Prostate gland (tissue), 2 donors: ENCODE measurements around a stretch of chr20.

- PRO-cap, result no peak
- RAMPAGE, long total RNA, 2 experiments, result no peak in any of the 2 experiments
Measured at GRCh38 chr20:32559834-32560304, 25.3 kb downstream of the NOL4L start.

DNA sequence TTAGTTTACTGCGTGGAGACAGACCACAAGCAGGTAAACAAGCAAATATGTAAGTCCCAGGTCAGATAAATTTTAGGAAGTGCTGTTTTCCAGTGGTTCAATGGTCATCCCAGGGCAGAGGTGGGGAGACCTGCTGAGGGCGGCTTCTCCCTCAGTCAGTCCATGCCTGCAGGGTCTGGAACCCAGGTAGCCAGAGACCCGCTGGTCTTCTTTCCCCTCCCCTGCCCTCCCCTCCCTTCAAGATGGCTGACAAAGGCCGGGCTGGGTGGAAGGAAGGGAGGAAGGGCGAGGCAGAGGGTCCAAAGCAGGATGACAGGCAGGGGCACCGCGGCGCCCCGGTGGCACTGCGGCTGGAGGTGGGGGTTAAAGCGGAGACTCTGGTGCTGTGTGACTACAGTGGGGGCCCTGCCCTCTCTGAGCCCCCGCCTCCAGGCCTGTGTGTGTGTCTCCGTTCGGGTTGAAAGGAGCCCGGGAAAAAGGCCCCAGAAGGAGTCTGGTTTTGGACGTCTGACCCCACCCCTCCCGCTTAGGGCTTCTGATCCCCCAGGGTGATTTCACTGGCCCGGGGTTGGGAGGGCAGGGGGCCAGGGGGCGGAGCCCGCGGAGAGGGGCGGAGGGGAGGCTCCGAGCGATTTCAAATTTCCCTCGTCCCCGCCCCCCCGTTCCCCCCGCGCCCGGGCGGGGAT, 432 bp upstream of the DNMT3B start:
- PRO-cap, result bidirectional peak, plus-strand start outside the sequence, minus-strand start at position 528 of the sequence
- RAMPAGE, long total RNA, 2 experiments, result no peak in any of the 2 experiments

DNA sequence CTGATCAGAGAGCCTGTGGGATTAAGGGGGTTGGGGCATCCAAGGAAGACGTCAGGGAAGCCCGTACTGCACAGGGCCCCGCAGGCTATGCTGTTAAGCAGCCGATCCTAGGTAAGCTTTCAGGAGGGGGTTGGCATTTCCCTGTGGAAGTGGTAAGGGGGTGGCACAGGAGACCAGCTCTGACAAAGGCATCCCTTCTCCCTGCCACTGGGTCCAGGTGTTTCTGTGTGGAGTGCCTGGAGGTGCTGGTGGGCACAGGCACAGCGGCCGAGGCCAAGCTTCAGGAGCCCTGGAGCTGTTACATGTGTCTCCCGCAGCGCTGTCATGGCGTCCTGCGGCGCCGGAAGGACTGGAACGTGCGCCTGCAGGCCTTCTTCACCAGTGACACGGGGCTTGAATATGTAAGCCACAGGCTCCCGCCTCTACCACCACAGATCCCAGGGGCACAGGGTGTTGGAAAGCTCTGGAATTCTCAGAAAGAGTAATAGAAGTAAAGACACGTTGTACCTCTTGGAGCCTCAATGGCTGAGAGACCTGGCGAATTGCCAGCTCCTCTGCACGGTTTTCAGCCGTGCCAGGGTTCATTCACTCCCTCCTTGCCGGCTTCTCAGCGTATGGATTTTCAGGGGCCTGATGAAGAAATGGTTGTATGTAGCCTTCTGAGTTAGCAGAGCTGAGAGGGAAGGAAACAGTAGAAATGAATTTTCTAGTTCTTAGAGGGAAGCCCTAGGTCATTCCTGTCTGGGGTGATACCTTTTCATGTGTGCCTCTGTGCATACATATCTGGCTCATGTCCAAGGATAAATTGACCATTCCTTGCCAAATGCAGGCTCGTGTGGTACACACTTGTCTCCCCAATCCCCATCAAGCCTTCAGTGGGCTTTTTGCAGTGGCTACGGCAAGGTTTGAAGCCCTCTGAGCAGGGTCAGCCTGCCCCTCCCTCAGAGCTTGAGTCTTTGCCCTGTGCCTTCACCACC, 21.2 kb upstream of the MAPRE1 start:
- PRO-cap, result no peak
- RAMPAGE, long total RNA, 2 experiments, result no peak in any of the 2 experiments

GRCh38 chr20:32851852-32852280, 6.9 kb upstream of the EFCAB8 start:
- PRO-cap, result no peak
- RAMPAGE, long total RNA, 2 experiments, result no peak in any of the 2 experiments

DNA sequence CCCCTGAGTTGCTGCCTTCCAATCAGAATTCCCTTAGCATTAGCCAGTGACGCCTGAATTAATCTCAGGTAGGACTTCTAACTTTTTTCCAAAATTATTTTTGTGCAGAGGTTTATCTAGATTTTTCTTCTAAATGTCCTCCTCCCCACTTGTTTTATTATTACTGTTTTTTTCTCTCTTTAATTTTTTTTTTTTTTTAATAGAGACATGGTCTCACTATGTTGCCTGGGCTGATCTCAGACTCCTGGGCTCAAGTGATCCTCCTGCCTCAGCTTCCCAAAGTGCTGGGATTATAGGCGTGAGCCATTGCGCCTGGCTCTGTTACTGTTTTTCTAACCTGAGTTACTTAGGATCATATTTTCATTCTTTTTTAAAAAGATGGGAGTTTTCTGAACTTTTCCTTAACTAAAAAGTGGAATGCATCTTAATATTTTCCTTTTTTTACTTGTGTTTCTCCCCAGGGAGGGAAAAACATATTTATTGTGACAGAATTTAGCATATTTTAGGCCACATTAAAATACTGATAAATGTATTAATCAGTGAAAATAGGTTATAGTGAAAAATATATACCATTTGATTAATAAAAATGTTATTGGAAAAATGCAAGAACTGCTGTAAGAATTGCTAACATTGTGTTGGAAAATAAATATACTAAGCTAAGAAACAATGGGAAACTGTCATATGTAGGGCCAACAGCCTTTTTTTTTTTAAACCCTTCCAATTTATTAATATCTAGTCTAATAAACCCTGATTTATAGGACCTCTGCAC, 1.2 kb upstream of the EFCAB8 start:
- PRO-cap, result no peak
- RAMPAGE, long total RNA, 2 experiments, result no peak in any of the 2 experiments

DNA sequence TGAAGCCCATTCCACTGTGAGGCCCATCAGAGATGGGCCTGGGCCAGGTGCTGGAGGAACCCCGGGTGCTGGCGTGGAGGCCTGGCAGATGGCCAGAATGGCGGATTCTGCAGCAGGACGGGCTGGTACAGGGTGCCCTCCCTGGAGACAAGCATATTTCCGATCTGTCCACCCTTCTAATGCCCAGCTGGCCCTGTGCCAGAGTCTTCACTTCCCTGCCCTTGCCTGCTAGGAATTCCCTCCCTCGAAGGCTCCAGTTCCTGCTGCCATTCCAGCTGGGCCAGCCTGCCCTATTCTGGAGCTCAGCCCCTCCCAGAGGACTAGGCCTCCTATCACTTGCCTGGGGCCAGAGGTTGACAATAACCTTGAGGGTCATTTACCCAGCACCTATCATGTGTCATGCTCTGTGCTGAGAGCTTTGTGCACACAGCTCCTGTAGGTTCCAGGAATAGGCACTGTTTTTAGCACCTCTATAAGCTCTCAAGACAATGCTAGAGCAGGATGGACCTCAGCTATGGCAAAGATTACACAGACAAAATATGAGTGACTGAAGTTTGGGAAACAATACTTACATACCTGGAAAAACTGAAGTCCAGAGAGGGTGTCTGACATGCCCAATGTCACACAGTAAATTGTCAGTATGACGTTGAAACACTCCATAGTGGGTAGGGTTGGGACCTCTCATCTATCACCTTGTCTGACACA, 21.4 kb downstream of the SUN5 start:
- PRO-cap, result no peak
- RAMPAGE, long total RNA, 2 experiments, result no peak in any of the 2 experiments

DNA sequence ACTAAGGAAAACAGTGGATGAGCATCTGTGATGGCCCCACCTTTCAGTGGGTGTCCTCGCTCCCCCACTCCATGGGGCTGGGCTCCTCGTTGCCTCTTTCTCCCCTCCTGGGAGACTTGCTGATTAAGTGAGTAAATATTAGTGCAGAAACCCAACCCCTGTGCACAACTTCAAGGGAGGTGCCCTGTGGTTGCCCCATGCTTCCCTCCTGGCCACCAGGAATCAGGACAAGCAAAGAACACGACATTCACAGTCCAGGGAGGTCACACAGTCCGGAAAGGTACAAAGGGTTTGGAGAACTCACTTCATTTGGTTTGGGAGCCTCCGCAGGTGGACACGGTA, 9.7 kb upstream of the BPIFB1 start:
- PRO-cap, result no peak
- RAMPAGE, long total RNA, 2 experiments, result no peak in any of the 2 experiments

DNA sequence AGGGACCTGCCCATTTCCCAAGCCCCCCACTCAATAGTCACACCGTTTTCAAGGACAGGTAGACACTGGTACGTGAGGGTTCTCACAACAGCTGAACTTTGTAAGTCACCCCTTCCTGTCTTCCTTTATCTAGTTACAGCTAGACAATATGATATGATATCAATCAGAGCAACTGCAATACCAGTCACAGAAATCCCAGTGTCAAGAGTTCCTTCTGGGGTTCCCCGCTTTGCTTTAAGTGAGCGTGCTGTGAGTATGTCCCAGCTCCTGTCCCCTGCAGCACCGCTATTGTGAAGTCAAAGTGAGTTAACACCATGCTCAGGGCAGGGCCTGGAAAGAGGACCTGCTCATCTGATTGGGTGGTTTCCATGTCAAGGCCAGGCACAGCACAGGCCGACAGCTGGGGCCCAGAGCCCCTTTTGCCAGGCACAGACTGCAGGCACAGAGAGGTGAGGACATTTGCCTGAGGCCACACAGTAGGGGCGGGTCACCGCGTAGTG, 6.8 kb upstream of the BPIFB1 start:
- PRO-cap, result no peak
- RAMPAGE, long total RNA, 2 experiments, result no peak in any of the 2 experiments

- PRO-cap, result no peak
- RAMPAGE, long total RNA, 2 experiments, result start-site peak on the plus strand in 2 of 2 experiments, at chr20:33507772-33508165 at its widest, 6 to 9 reads per replicate
Measured at GRCh38 chr20:33507541-33508349, 17.8 kb downstream of the CBFA2T2 start.

GRCh38 chr20:33639841-33640669, 22.1 kb upstream of the C20orf144 start:
- PRO-cap, result no peak
- RAMPAGE, long total RNA, 2 experiments, result no peak in any of the 2 experiments

DNA sequence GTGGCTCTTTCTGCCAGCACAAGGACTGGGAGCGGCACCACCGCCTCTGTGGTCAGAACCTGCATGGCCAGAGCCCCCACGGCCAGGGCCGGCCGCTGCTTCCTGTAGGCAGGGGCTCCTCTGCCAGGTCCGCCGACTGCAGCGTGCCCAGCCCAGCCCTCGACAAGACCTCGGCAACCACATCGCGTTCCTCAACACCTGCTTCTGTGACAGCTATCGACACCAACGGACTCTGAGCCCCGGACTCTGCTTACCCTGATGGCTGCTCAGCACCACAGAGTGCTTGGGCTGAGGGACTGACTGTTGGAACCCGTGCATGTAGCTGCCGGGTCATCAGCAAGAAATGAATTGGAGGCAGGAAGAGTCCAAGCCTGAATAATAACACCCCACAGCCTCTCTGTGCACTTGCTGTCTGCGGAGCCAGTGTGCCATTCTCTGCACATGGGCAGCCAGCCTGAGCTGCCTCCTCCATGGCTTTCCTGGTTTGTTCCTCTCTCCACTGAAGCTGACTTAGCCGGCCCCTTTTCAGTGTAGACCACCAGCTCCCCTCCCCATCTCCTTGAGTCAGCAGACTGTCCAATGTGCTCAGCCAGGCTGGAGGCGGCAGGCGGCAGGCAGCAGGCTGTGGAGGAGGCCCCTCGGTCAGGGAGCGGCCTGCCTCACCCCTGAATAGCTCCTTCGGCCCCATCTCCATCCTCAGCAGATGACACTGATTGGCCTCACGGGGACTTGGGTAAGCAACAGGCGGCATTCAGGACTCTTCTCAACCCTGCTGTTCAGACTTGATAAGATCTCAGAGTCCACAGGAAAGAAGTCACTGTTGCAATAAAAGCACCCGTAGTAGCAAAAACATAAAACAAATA, 17.5 kb upstream of the C20orf144 start:
- PRO-cap, result no peak
- RAMPAGE, long total RNA, 2 experiments, result no peak in any of the 2 experiments

DNA sequence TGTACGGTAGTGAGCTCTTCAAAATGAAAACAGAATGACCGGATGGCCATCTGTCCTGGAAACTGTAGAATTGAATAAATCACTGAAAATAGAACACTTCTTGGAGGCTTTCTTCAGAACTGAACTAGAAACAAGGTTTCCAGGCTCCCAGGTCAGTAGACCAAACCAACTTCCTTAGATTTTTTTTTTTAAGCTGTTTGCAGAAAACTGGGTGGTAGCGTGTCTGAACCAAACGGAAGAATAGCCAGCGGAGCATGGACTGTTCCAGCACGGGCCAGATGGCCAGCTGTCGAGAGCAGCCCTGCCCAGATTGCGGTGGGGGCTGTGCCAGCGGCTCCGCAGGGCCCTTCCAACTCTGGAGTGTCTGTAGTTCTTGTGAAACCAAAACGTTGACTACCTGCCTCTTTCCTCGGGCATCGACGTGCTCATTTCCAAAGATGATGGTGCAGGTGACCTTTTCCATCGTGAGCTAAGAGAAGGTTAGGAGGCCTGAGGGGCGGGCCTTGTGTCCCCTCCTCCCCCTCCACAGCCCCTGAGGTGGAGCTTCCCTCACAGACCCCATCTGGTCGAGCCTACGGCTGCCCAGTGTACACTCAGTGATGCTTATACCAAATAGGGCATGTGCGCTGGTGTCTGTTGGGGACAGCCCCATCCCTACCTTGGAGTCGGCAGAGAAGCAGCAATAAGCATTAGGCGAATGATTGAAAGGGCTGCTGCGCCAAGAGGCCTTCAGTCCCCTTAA, 13.0 kb upstream of the C20orf144 start:
- PRO-cap, result no peak
- RAMPAGE, long total RNA, 2 experiments, result no peak in any of the 2 experiments

- PRO-cap, result unidirectional peak, minus-strand start at chr20:33813078; unidirectional peak, minus-strand start at chr20:33813117
- RAMPAGE, long total RNA, 2 experiments, result no peak in any of the 2 experiments
Measured at GRCh38 chr20:33812894-33813506, 1.9 kb downstream of the CHMP4B start.

- PRO-cap, result no peak
- RAMPAGE, long total RNA, 2 experiments, result no peak in any of the 2 experiments
Measured at GRCh38 chr20:33832044-33832800, 21.1 kb downstream of the CHMP4B start.

- PRO-cap, result no peak
- RAMPAGE, long total RNA, 2 experiments, result no peak in any of the 2 experiments
Measured at GRCh38 chr20:33858295-33858623, 47.1 kb downstream of the CHMP4B start.

DNA sequence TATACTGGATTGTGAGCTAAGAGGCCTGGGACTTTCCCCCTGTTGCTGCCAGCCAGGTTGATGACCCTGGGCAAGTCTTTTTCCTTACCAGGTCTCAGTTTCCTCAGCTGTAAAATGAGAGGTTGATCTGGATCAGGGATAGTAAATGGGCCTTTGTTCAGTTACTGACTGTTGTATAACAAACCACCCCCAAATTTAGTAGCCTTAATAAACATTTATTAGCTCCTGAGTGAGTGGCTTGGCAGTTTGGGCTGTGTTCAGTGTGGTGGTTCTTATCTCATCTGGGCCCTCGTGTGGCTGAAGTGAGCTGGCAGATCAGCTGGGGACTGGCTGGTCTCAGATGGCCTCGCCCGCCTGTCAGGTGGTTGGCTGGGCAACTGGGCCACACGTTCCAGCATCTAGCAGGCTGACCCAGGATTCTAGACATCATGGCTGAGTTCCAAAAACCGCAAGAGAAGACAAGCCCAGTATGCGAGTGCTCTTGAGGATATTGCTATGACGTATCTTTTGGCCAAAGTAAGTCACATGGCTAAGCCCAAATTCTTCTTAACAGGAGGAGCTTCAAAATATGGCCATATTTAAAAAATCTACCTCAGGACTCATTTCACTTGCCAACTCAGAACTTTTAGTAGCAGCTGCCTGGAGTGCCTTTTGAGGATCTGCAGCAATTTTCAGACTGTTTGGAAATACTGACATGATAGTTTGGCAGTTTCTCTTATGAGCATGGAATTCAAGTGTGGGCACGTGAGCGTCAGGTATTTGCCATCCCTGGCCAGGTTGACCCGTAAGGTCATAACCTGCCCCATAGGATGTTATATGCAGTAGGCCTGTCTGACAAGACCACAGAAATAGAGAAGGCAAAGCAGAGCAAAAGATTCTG, 28.8 kb downstream of the EIF2S2 start:
- PRO-cap, result no peak
- RAMPAGE, long total RNA, 2 experiments, result no peak in any of the 2 experiments

DNA sequence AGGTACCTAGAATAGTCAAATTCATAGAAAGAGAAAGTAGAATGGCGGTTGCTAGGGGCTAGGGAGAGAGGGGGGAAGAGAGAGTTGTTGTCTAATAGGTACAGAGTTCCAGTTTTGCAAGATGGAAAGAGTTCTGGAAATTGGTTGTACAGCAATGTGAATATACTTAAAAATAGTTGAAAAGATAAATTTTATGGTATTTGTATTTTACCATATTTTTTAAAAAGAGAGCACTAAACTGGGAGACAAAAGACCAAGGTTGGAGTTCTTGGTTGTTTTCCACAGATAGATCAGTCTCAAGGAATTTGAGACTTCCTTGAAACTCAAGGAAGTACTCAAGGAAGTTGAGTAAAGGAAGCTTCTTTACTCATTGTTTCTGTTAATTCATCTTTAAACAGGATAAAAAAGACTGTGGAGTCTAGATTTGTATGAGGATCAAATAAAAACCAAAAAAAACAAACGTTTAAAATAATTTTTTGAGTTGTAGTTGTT, 9.6 kb upstream of the EIF2S2 start:
- PRO-cap, result no peak
- RAMPAGE, long total RNA, 2 experiments, result no peak in any of the 2 experiments

DNA sequence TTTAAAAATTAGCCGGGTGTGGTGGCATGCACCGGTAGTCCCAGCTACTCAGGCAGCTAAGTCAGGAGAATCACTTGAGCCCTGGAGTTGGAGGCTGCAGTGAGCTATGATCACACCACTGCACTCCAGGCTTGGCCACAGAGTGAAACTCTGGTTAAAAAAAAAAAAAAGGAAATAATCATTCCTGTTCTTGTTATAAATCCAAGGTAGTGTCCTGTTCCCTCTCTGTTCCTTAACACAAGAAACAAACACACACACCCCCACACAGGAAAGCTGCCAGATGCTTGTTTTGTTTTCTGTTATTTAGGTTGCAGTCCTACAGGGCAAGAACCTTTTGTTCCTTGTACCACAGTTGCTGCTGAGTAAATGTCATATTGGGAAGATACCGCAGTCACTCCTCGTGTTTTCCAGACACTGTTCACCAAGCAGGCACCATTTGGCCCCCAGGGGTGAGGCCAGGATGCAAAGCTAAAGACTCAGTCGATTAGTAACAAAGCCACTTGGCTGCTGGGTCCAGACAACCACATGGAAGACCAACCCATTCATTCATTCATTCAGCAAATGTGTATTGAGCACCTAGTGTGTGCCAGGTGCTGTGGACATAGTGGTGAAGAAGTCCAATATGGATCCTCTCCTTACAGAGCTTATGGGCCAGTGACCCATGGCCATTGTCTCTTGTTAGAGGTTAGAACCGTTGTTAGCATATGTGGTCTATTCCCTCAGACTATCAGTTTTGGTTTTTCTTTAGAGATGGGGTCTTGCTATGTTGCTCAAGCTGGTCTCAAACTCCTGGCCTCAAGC, 29.1 kb downstream of the ASIP start:
- PRO-cap, result bidirectional peak, plus-strand start at position 435 of the sequence, minus-strand start at position 239 of the sequence
- RAMPAGE, long total RNA, 2 experiments, result no peak in any of the 2 experiments

DNA sequence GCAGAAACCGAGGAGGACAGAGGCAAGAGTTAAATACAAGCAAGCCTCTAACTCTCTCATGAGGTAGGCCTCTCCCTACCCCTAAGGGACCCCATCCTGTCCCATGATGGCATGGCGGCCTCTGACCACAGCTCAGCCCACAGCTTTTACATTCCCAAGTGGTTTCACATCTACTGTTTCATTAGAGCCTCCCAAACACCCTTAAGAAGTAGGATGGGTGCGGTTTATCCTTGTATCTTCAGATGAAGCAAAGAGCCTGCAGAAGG, 20.5 kb downstream of the AHCY start:
- PRO-cap, result unidirectional peak, minus-strand start at position 148 of the sequence
- RAMPAGE, long total RNA, 2 experiments, result no peak in any of the 2 experiments

DNA sequence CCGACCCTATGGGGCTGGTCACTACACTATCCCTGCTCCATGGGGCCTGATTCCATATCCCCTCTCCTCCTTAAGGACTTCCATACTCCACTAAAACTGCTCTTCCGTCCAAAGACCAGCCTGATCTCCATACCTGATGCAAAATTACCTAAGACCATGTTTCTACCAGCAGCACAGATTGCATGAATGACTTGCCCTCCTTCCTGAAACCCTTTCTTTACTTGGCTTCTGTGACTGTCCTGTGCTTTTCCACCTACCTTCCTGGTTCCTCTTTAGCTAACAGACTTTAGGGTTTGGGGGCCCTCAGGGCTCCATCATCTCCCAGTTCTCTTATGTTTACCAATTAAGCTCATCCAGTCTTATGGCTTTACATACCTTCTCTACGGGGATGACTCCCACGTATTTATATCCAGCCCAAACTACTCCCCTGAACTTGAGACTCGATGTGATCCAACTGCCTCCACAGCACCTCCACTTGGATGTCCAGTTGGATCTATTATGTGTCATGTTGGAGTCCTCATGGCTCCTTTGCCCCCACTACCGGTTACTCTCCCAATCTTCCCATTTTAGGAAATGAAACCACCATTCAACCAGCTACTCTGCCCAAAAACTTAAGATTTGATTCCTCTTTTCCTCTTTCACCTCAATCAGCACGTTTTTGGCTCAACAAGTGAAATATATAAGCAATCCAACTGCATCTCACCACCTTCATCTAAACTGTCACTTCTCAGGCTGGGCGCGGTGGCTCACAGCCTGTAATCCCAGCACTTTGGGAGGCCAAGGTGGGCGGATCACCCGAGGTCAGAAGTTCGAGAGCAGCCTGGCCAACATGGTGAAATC, 3.8 kb downstream of the AHCY start:
- PRO-cap, result no peak
- RAMPAGE, long total RNA, 2 experiments, result no peak in any of the 2 experiments